Body of pancreas (tissue), 2 donors: Measurements from ENCODE around the genes TTC13 and ARV1.

- PRO-cap: no peak
- RAMPAGE, long total RNA, 2 experiments: no peak in any of the 2 experiments
Measured at GRCh38 chr1:230070365-230070966, 3.4 kb downstream of the GALNT2 start.

DNA sequence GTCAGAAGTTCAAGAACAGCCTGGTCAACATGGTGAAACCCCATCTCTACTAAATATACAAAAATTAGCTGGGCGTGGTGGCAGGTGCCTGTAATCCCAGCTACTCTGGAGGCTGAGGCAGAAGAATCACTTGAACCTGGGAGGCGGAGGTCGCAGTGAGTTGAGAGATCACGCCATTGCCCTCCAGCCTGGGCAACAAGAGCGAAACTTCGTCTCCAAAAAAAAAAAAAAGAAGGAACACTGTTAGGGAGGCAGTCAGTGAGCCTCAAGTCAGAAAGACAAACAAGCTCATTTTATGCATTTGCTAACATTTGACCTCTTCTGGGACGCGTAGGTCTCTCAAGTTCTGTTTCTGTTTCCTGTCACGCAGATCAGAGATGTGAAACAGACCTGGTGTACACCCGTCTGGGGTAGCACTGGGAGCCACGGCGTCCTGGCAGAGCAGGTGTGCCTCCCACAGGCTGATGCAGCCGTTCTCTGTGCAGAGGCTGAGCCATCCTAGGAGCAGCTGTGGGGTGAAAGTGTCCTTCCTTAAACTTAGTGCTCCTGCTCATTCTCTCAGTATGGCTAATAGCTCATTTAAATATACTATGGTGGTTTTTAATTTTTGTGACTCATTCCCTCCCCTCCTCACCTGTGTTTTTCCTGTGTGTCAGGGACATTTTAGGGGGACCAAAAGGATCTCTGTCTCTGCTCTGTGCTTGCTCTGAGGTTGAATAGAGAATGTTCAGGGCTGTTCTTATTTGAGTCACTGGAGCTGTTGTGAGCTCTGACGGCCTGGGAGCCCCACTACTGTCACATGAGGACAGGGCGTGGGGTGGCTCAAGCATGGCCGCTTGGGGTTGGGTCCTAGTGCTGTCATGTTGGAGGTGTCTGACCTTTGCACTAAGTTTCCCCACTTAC is 42.8 kb downstream of the GALNT2 start:
- PRO-cap: no peak
- RAMPAGE, long total RNA, 2 experiments: no peak in any of the 2 experiments

DNA sequence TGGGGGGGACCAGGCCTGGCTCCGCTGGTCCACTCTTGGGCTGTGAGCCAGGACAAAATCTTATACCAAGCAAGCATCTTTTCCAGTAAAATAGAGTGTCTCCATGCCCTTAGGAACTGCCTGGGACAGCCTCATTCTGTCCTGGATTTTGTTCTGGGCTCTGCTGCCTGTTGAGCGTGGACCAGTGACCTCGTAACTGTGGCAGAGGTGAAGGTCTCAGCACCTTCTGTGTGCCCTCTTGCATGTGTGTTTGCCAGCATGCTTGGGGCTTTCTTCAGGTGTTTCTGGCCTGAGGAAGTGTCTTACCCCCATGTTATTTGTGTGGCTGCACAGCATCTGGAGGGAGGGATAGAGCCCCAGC is 45.7 kb downstream of the GALNT2 start:
- PRO-cap: no peak
- RAMPAGE, long total RNA, 2 experiments: no peak in any of the 2 experiments

DNA sequence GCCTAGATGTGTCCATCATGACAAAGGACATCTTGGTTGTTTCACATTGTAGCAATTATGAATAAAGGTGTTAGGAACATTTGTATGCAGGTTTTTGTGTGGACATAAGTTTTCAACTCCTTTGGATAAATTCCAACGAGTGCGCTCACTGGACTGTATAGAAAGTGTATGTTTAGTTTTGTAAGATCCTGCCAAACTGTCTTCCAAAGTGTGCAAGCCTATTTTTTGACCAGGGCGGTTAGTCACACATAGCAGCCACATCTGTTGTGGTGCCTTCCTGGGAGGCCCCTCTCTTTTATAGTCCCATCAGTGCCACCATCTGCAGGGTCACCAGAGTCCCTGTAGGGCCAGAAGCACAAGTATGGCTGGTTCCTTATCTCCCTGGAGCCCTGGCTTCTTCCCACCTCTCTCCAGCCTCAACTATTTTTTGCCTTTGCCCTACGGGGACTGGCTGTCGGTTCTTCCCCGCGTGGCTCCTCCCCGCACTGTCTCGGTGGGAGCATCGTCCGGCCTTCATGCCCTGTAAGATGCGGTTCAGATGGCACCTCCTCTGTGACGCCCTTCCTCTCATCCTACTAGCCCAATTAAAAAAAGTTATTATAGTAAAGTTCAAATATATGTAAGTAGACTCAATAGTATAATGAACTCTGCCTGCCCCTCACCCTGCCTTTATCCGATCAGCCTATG is 51.3 kb downstream of the GALNT2 start:
- PRO-cap: no peak
- RAMPAGE, long total RNA, 2 experiments: no peak in any of the 2 experiments

- PRO-cap: no peak
- RAMPAGE, long total RNA, 2 experiments: no peak in any of the 2 experiments
Measured at GRCh38 chr1:230139750-230140105, 72.7 kb downstream of the GALNT2 start.

- PRO-cap: no peak
- RAMPAGE, long total RNA, 2 experiments: no peak in any of the 2 experiments
Measured at GRCh38 chr1:230144024-230144502, 77.0 kb downstream of the GALNT2 start.

- PRO-cap: no peak
- RAMPAGE, long total RNA, 2 experiments: no peak in any of the 2 experiments
Measured at GRCh38 chr1:230212328-230212848, 145.3 kb downstream of the GALNT2 start.

DNA sequence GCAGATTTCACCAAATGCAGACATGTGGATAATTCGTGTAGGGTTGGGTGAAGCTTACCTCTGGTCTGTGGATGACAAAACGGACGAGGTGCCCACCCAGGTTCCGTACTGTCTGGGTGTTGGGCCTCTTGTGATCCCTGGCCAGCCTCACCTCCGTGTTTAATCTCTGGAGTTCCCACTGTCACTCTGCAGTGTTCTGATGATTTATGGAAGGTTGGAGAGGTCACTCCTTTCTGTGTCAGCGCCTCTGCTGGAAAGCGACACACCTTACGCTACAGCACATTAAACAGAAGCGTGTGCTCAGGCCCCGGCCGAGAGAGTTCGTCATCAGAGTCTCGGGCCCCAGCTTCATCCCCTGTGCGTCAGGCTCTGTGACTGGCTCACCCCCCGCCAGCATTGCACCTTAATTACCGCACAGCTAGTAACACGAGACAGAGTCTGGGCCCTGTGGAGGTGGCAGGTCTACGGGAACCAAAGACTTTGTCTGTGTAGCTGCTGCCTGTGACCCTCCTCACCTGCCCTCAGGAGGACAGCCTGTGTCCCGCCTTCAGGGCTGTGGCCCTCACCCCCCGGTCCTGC is 157.8 kb downstream of the PGBD5 start:
- PRO-cap: no peak
- RAMPAGE, long total RNA, 2 experiments: no peak in any of the 2 experiments

DNA sequence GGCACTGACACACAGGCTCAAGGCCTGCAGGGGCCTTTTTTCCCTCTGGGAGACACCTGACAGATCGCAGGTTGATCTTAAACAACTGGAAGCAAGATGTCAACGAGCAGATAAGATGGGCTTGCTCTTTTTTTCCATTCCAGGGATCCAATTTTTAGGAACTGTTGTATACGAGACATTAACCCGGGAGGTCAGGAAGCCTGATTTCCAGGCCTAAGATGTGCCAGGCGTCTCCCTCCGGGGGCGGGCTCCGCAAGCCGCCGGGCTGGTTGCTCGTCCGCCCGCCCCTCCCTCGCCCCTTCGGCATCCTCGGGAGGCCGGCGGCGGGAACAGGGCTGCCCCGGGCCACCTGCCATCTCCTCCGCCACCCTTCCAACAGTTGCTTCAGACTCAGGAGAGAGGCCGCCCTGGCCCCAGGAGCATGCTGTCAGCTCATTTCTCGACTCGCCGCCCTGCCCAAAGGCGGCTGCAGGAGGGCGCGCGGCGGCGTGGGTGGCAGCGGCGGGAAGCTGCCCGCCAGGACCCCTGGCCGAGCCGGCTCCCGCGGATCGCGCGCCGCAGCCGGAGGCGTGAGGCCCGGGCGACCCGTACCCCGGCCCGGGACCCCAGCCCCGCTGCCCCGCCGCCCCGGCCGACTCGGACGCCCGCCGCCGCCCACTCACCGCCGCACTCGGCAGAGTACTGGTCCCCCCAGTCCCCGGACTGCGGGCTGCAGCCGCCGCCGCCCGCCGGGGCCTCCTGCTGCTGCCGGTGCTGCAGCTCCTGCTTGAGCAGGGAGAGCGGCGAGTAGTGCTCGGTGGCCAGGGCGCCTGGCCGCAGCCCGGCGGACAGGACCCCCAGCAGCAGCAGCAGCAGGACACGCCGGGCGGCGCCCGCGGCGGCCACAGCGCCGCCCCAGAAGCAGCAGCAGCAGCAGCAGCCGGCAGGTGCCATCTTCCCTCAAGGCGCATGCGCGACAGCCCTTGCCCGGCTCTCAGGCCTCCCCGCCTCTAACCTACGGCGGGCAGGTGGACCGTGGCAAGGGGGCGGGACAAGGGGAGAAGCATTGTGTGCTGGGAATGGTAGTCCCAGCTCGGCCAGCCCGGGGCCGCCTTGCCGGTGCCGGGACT is at the start of gene TTC13:
TTC13 (minus strand) TSS at position 964 of the 1,109 bp plus-strand sequence.
- PRO-cap: bidirectional peak, plus-strand start outside the sequence, minus-strand start at position 991 of the sequence
- RAMPAGE, long total RNA, 2 experiments: no peak in any of the 2 experiments

DNA sequence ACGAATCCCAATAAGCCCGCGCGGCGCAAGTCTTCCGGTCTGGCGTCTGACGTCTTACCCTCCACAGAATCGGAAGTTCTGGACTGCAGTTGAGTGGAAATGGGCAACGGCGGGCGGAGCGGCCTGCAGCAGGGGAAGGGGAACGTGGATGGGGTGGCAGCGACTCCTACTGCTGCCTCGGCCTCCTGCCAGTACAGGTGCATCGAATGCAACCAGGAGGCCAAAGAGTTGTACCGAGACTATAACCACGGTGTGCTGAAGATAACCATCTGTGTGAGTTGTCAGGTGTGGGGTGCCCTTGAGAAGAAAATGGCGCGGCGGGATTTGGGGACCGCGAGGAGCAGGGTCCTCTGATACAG is at the start of gene ARV1:
ARV1 (plus strand) TSS at position 88 of the 359 bp plus-strand sequence.
- PRO-cap: bidirectional peak, plus-strand start at position 88 of the sequence, minus-strand start outside the sequence
- RAMPAGE, long total RNA, 2 experiments: start-site peak on the plus strand in 2 of 2 experiments, centred at positions 89 to 94 of the sequence, 26 to 49 reads per replicate

DNA sequence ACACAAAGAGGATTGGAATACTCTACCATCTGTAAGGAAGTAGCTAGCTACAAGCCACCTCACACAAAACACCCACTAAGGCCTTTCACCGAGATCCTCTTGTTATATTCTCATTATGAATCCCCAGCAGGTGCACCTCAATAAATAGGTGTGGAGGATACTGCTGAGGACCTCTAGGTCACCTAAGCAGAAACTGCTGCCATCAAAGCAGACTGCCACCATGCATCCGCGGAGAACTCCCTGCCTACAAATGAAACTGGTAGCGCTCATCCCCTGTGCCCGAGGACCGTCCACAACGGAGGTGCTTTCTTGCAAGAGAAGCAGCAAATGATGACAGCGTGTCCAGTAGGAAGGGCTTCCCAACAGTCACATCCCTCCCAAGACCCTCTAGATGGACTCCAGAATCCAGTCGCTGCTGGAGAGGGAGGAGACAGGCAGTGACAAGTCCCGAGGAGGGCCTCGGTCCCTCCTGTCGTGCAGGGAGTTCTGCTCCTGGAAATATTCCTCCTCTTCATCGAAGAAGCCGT is 20.5 kb downstream of the FAM89A start:
- PRO-cap: no peak
- RAMPAGE, long total RNA, 2 experiments: no peak in any of the 2 experiments

- PRO-cap: no peak
- RAMPAGE, long total RNA, 2 experiments: no peak in any of the 2 experiments
Measured at GRCh38 chr1:231040569-231040903, 482 bp upstream of the FAM89A start.

DNA sequence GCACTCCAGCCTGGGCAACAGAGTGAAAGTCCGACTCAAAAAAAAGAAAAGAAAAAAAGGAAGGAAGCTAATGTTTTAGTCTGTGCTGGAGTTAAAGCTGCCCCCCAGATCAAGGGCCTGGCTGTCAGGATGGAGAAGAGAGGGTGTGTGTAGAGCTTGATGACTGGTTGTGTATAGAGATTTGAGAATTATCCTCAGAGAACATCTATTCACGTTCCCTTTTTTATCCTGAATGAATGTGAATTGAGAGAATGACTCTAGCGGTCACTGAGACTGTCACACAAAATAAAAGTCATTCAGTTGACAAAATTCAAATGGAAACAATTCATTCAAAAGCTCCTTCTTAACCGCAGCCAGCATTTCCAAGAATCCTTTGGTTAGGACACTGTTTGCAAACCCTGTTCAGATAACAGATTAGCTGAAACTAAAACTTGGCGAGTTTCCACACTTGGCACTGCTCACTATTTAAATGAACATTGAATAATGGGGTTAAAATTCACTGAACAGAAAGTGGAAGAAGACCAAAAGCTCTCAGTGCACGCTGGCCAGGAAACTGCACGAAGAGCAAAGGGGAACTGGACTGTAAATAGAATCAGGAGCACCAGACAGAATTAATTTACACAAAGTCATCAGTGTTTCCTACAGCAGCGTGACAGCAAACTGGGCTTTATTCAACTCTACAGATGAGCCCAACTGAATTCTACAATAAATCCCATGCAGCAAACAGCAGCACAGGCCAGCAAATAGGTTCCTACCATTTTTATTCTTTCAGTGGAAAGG is 13.6 kb upstream of the FAM89A start:
- PRO-cap: no peak
- RAMPAGE, long total RNA, 2 experiments: no peak in any of the 2 experiments

- PRO-cap: no peak
- RAMPAGE, long total RNA, 2 experiments: no peak in any of the 2 experiments
Measured at GRCh38 chr1:231232758-231233437, 8.1 kb downstream of the C1orf131 start.

DNA sequence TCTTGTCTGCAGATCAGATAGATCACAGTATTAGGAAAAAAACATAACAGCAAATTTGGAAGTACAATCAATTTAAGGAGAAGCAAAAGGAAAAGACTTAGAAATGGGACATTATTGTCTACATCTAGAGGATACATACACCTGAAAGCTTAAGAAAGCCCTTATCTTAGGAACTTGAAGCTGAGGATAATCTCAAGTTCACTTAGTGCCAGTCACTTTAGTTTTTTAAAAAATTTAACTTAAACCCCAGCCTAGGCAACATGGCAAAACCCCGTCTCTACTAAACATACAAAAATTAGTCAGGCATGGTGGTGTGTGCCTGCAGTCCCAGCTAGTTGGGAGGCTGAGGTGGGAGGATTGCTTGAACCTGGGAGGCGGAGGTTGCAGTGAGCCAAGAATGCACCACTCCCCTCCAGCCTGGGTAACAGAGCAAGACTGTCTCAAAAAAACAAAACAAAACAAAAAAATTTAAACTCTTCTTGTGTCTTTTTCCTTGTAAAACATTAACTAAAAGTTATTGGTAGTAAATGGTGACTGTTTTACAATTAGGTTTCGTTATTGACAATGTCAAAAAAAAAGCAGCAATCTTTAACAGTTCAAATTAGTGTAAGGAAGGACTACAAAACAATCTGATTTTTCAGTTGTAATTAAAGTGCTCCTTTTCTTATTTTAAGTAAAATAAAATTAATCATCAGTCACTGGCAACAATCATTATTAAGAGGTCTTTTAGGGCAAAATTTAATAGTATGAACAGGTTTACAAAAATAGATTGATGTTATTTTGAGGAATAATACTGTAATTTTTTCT is 27.3 kb downstream of the SPRTN start:
- PRO-cap: no peak
- RAMPAGE, long total RNA, 2 experiments: no peak in any of the 2 experiments

DNA sequence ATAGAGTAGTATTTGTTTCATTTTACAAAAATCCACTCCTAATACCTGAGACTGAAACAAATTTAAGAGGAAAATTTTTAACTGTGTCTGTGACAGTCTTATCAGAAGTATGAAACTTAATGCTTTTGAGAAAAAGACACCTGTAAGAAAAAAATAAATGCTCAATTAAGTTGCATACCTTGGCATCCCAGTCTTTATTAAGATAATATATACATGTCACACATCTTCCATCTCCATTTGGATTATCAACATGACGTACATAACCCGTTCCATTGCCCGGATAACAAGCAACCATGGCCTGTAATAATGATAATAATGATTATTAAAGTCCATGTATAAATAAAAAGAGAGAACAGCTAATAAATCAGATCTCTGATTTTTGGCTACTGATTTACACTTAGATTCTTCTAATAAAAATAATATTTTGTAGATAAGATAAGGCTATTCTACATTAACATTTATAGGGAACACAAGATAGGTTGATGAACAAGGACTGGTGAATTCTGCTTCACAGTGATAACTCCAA is 35.8 kb downstream of the SPRTN start:
- PRO-cap: no peak
- RAMPAGE, long total RNA, 2 experiments: start-site peak on the minus strand in 1 of 2 experiments, centred at position 258 of the sequence, 10 reads per replicate

GRCh38 chr1:231421347-231422102 is 562 bp downstream of the EGLN1 start:
- PRO-cap: bidirectional peak, plus-strand start at chr1:231421738, minus-strand start at chr1:231421676
- RAMPAGE, long total RNA, 2 experiments: no peak in any of the 2 experiments

DNA sequence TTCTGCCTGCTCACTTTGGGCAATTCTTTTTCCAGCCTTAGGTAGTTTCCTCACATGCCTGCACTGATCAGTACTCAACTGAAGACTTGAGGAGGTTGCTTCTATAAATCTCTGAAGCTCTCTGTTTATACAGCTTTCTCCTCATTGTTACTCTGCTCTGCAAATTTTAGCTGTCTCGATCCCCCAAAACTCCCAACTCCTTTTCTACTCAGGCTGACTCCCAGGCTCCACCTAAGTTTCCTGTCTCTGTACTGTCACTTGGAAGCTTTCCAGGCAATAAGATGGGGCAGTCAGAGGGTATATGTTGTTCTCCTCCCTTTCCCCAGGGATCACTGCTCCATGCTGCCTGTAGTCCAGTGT is 13.3 kb downstream of the TSNAX start:
- PRO-cap: no peak
- RAMPAGE, long total RNA, 2 experiments: no peak in any of the 2 experiments

DNA sequence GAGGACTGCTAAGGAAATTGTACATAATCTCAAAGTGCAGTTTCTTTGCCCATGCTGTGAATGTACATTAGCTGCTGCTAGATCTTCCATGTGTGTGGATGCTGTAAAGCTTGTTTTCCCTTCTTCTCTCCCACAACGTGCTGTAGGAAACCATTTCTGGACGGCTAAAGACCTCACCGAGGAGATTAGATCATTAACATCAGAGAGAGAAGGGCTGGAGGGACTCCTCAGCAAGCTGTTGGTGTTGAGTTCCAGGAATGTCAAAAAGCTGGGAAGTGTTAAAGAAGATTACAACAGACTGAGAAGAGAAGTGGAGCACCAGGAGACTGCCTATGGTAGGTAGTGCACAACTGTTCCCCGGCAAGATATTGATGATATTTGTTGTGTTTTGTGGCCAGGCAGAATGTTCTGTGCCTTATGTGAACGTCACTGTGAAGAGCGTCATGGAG is 191.6 kb downstream of the DISC1 start:
- PRO-cap: no peak
- RAMPAGE, long total RNA, 2 experiments: no peak in any of the 2 experiments

DNA sequence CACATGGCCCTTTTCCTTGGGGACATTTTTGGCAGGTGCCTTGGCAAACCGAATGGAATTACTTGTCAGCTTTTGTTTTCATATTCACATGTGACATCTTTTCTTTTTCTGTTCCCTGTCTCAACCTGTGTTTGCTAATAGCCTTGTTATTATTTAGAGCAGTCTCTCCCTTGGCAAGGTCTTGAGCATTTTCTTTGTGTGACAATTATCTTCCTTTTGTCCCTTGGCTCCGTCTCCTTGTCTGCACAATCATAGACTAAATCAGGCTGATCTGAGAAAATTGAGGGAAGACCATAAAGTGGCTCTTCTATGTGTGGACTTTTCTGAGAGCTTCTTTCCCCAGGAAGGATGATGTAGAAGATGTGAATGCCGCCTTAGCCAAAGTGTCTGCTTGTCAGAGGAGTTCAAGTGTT is 192.0 kb downstream of the DISC1 start:
- PRO-cap: no peak
- RAMPAGE, long total RNA, 2 experiments: no peak in any of the 2 experiments